ENCODE measurements around a stretch of chr4.

DNA sequence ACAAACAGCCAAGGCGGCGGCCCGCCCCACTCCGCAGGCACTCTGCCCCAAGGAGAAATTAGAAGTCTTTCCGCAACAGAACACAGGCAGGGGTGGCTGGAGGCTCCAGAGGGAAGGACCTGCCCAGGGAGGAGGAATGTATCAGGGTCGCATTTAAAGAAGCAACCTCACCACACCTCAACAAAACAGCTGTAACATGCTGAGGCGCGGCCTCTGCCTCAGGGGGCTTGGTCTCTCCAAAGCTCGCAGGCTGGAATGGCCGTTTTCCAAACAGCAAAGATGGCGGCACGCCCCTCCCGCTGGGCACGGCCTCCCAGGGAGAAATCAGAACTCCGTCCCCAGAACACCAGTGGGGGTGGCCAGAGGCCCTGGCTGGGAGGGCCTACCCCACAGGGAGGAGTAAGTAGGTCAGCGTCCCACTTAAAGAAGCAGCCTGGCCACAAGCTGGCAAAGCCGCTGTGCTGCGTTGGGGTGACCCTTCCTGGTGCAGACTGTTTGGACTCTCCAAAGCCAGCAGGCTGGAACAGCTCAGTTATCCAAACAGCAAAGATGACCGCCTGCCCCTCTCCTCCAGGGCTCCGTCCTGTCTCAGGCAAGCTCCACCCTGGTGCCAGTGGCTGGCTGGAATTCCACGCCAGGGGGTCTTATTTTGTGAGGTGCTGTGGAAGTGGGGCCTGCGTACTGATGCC, 862.7 kb downstream of the TRIML1 start:
- RRBS: no CpG with 5 or more reads among the region's 22 CpGs
CAGE:
- cytosol, long polyA plus RNA: no peak
- long polyA plus RNA: no peak
- nucleus, long polyA plus RNA: no peak

DNA sequence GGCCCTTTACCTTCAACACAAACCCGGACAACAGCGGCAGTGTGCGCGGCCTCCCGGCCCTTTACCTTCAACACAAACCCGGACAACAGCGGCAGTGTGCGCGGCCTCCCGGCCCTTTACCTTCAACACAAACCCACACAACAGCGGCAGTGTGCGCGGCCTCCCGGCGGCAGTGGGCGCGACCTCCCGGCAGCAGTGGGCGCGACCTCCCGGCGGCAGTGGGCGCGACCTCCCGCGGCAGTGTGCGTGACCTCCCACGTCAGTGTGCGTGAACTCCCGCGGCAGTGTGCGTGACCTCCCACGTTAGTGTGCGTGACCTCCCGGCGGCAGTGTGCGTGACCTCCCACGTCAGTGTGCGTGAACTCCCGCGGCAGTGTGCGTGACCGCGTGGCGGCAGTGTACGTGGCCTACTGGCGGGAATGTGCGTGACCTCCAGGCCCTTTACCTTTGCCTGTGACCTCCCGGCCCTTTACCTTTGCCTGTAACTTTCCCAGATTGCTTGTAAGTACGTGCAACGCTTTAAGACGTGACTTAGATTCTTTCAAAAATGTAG, 576.6 kb upstream of the FRG1 start:
- RRBS: 95% methylated on average over 5 of the region's 52 CpGs
CAGE:
- cytosol, long polyA plus RNA: no peak
- long polyA plus RNA: no peak
- nucleus, long polyA plus RNA: no peak

- RRBS: no CpG with 5 or more reads among the region's 1 CpG
CAGE:
- cytosol, long polyA plus RNA: no peak
- long polyA plus RNA: no peak
- nucleus, long polyA plus RNA: no peak
These were observed 1.7 kb downstream of the FRG1 start for GRCh38 chr4:189942443-189942723.

DNA sequence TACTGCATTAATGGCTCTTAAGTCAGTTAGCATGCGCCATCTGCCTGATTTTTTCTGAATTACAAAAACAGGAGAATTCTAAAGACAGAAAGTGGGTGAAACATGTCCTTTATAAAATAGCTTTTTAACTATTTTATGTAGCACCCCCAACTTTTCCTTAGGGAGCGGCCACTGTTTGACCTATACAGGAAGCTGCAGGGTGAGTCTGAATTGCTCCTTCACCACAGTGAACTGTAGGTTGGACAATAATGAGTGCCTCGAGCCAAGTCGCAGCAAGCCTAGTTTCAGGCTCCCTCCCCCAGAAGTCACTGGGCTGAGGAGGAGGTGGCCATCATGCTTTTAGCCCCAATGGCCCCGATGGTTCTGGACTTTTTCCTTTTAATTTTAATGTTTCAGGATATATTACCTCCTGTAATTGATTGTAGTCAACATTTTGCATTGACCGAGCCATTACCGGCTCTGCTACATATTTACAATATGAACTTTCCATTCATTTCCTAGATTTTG, 62.2 kb upstream of the DUX4 start:
- RRBS: no CpG with 5 or more reads among the region's 7 CpGs
CAGE:
- cytosol, long polyA plus RNA: no peak
- long polyA plus RNA: no peak
- nucleus, long polyA plus RNA: no peak